Caco-2 (cell line): ENCODE measurements around a stretch of chr22.

GRCh38 chr22:35588988-35589865 lies 27.9 kb downstream of the MB start:
- PRO-cap, result bidirectional peak, plus-strand start at chr22:35589324, minus-strand start at chr22:35589236; bidirectional peak, plus-strand start at chr22:35589588, minus-strand start at chr22:35589434
- RRBS, result no CpG with 5 or more reads among the region's 15 CpGs

- PRO-cap, result no peak
- RRBS, result 71% methylated on average over 4 of the region's 15 CpGs
These were observed 10.1 kb downstream of the MB start for GRCh38 chr22:35606738-35607654.

- PRO-cap, result no peak
- RRBS, result no CpG with 5 or more reads among the region's 6 CpGs
These were observed 20.4 kb downstream of the APOL5 start for GRCh38 chr22:35738028-35738474.

DNA sequence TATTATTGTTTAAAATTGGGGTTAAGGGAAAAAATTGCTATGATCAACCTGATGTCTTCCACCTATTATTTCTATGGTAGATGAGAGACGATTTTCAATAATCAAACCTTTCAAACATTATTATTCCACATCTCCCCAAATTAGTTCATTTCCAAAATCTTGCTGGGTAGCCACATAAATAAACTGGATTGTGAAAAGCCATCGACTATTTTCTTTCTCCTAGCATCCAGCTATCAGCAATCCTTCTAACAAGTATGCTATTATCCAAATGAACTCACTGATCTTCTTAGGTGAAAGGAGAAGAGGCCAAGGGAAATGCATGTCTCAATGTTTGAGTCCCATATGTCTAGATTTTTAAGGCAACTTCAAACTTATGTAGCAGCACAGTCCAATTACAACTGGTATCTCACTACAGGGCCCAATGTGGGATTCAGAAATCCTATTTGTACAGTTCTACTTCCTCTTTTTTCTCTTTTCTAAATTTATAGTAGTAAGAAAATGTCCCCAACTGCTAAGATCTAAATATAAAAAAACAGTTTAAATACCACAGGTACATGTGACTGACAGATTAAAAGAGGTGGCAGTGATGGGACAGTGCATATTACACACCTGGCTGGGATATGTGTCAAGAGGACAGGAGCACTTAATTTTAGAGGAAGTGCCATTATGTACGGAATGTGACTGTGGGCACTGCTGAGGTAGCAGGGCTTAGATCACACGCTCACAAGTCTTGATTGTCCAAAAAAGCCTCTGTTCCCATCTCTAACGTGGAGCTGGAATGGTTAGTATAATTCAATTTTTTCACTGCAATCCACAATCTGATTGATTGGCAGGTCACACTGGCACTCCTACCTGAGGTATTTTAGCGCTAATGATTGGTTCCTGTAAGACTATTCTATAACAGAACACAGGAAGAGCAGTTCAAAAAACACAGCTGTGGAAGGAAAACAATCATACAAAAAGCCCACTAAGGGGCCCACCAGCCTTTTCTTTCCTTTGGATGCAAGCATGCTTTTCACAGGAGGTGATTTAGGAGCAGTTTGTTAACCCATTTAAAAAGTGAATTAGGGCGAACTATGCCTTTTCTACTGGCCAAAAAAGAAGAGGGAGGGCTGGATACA lies 34.4 kb downstream of the APOL5 start:
- PRO-cap, result no peak
- RRBS, result no CpG with 5 or more reads among the region's 7 CpGs

GRCh38 chr22:35894378-35895268 lies 134.0 kb downstream of the RBFOX2 start:
- PRO-cap, result no peak
- RRBS, result no CpG with 5 or more reads among the region's 10 CpGs

DNA sequence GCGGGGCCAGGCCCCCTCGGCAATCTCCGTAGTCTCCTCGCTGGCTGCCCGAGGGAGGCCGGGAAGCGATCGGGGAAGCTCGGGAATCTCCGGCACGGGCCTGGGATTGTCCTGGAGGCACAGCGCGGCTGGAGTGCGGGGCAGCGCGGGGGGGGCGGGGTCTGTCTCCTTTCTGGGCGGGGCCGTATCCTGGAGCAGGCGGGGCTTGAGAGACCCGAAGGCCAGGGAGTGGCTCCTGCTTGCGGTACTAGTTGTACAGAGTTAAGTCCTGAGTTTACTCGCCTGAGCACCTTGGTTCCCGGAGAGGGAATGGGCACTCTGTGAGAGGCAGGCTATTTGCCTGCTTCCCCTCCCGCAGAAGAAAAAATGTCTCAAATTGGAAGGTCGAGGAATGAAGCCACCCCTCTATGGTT lies 421 bp upstream of the RBFOX2 start:
- PRO-cap, result bidirectional peak, plus-strand start at position 264 of the sequence, minus-strand start outside the sequence
- RRBS, result no CpG with 5 or more reads among the region's 26 CpGs

DNA sequence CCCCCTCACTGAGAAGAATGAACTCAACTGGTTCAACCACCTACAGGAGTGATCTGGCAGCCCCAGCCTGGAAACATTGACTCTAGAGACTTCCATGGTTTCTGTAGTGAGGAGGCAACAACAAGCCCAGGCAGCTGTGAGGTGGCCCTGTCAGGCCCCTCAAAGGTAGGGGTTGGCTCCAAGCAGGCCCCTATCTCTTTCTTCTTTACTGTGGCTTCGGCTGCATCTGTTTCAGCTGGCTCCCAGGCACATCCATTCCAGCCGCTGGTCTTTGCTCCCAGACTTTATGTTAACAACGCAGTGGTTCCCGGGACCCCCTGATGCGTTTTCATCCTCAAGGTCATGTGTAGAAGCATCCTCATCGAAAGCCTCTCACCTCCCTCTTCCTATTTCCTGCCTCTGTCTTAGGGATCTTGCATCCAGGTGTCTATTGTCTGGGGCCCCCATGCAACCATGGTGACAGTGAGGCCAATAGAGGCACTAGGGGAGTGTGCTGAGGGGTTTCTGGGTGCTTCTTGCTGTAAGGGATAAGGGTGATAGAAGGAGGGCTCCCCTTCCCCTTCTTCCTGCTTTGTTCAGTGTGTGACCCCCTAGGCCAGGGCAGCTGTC lies 5.4 kb downstream of the APOL3 start:
- PRO-cap, result no peak
- RRBS, result no CpG with 5 or more reads among the region's 6 CpGs

DNA sequence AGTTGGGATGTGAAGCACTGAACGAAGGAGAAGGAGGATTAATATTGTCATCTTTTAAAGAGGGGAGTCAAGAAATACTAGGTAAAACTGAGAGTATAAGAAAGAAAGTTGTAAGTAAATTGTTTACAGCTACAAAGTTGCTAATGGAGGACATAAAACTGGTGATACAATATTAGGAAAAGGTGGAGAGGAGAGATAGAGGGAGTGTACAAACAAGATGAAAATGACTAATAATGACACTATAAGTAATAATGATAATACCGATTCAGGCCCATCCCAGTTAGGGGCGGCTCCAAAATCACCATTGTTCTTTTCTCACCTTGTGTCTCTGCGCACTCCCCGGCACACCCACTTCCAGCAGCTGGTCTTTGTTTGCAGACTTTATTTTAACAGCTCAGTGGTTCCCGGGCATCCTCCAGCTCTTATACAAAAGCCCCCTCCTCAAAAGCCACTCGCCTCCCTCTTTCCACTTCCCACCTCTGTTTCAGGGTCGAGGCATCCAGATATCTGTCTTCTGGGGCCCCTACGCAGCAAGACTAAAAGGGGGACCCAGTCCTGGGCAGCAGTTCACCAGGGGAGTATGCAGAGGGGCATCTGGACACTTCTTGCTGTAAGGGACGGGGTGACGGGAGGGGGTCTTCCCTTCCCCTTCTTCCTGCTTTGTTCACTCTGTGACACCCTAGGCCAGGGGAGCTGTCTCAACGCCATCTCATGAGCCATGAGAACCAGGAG lies 2.9 kb downstream of the APOL2 start:
- PRO-cap, result no peak
- RRBS, result no CpG with 5 or more reads among the region's 12 CpGs

DNA sequence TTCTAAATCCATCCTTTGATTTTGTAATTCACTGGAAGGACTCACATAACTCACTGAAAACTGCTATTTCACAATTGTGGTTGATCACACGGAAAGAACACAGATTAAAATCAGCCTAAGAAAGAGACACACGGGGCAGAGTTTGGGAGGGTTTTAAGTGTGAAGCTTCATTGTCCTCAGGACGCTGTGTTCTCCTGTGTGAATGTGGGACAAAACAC lies 10.4 kb downstream of the APOL1 start:
- PRO-cap, result no peak
- RRBS, result no CpG with 5 or more reads among the region's 3 CpGs

GRCh38 chr22:36288239-36289371 lies 35.7 kb downstream of the APOL1 start:
- PRO-cap, result no peak
- RRBS, result 97% methylated on average over 8 of the region's 46 CpGs

GRCh38 chr22:36292373-36292710 lies 39.4 kb downstream of the APOL1 start:
- PRO-cap, result no peak
- RRBS, result no CpG with 5 or more reads among the region's 9 CpGs

DNA sequence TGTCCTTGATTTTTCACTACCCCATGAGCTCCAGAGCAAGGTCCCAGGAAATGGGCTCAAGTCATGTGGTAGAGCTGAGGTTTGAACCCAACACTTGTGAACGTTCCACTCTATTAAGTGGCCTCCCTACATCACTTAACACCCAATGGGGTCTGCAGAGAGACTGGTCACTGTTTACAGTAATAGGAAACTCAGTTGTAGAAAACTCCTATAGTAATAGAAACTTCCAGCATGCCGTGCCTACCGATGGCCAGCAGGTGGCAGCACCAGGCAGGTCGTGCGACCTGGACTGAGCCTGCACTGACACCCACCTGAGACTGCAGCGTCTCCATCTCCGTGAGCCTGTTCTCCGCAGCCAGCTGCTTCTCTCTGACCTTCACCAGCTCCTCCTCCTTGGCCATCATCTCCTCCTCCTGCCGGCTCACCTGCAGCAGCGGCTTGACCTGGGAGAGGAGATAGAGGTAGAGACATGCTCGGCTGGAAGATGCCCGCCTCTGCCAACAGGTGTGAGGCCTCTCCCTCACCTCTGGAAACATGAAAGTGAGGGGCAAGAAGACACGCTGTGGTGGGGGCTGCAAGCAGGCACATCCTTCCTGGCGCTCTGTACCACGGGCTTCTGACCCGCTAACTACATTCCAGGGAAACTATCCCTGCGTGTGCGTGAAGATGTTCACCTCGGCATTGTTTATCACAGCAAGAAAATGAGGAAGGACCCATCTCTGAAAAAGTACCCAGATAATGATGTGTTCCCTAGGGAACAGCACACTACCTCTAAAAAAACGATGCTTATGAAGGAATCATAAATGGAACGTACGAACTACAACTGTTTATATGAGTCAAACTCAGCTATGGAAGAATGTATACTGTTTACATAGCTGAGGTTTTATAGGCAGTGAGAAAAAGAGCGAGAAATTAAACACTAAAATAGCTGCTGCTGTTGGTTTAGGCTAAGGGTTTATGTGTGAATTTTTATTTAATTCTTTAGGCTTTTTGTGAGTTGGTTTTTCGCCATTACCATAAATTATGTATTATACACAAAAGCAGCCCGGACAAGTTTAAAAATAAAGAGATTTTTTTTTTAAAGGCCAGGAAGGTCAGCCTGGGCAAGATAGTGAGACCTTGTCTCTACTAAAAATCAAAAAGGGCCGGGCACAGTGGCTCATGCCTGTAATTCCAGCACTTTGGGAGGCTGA lies 48.7 kb downstream of the APOL1 start:
- PRO-cap, result no peak
- RRBS, result 89% methylated on average over 1 of the region's 26 CpGs

DNA sequence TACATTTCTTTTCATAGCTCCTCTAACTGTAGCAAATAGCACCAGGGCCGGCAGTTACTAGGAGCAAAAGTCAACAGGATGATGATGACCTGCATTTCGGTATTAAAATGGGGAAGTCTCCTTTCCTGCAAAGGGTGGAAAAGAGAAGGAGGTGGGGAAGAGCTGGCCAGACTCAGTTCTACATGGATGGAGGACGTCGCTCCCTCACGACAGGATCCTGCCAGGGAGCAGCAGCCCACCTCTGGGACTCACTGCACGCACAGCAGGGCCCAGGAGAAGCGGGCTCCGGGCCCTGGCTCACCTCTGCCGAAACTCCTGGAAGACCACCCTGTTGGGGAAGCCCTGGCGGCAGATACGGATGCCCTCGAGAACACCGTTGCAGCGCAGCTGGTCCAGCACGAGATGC lies 52.7 kb downstream of the APOL1 start:
- PRO-cap, result no peak
- RRBS, result no CpG with 5 or more reads among the region's 15 CpGs

- PRO-cap, result no peak
- RRBS, result no CpG with 5 or more reads among the region's 33 CpGs
These were observed 63.8 kb downstream of the APOL1 start for GRCh38 chr22:36316442-36317485.

DNA sequence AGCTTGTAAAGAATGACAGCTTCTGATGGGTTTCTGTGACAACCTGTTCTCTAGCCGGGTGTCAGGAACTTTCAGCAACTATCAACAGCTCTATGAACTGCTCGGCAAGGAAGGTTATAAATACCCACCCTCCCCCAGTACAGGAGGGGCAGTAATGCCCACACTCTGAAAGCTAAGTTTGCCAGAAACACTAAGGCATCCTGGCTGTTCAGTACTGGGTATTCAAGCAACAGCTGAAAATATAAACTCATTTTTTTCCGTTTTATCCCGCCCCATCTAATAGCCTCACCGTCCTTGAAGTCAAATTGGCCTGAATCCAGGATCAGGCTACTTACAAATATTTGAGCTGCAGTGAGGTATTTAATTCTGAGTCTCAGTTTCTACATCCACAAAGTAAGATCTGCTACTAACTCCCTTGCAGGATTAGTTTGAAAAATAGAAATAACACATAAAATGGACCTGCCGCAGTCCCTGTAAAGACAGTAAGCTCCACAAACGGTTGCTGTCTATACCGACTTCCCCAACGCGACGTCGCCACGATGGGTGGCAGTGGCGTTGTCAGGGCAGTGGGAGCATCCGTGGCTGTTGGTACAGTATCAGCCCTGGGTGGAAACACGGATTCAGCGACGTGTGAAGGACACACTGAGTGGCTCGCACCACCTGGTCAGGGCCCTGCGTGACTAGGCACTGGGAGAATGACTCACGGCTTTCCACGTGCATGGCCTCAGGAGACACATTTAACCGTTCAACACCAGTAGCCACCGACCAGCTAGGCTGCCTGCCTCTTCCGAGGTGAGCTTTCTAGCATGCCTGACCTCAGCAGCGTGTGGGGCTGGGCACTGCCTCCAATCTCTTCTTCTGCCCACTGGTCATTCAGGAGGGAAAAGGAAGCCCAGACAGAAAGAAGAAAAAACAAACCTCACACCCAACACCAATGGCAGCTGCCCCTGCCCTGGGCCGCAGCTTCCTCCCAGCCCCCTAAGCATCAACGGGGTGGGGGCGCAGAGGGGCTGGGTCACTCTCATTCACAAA lies 59.3 kb downstream of the MYH9 start:
- PRO-cap, result no peak
- RRBS, result no CpG with 5 or more reads among the region's 29 CpGs

DNA sequence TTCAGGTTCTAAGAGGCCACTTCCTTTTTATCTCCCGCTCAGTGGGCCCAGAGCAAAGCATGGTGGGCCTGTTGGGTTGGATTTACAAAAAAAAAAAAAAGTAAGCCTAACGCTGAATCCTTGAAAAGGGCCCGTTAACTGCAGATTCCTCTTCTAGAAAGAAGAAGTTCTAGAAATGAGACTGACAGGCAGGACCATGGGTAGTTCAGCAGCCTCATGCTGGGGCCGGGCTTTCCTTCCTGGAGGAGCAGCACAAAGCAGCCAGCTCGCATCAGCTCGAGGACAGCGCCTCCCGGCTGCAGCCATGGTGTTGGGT lies 53.8 kb downstream of the MYH9 start:
- PRO-cap, result no peak
- RRBS, result 97% methylated on average over 5 of the region's 8 CpGs

DNA sequence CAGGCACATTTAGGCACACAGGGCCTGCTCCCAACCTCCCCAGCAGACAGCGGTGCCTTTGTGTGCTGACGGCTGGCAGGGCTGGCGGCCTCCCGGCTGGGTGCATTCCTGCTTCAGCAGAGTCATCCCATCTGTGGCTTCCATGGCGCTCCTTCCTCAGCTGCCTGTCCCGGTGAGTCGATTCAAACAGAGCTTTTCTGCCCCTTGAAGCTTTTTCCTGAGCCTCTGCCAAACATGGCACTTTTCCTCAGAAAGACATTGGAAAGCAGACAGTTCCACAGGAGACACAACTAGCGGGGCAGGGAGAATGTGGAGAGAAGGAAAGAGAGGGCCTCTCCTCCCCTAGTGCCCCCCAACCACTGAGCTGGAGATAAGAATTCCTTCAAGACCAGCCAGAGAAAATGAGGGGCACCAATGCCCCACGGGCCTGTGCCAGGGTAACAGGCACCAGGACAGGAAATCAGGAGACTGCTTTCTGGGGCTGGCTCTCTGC lies 52.4 kb downstream of the MYH9 start:
- PRO-cap, result no peak
- RRBS, result 95% methylated on average over 3 of the region's 9 CpGs

GRCh38 chr22:36366157-36367056 lies 21.4 kb downstream of the MYH9 start:
- PRO-cap, result no peak
- RRBS, result no CpG with 5 or more reads among the region's 22 CpGs

DNA sequence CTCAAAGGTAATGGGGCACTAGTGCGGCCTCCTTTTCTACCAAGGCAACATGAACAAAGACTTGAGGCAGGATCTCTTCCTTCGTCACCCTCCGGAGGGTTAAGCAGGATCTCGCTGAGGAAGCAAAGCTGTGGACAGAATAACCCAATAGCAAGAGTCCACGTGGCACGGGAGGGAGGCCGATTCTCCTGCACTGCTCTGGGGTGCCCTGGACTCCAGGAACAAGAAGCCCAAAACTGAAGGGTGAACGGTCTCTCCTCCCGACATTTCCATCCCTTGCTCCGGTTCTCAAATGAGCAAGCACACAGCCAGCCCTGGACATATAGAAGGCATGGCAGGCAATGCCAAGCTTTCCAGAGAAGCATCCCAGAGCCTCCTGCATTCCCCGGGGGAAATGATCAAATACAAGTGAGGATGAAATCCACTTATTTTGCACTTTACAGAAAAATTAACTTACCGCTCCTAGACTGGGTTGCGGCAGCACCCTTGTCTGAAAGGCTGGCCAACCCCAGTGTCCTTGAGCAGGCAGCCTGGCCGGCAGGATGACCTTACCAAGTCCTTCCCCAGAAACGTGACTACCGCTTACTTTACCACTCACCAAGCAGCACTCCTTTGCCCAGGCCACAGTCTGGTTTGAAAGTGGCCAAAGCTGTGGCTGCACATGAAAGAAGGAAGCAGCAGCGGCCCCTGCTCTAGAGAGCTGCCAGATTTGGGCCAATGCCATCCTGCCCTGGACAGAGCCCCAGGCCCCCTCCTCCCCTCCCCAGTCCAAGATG lies 20.5 kb downstream of the MYH9 start:
- PRO-cap, result no peak
- RRBS, result 91% methylated on average over 2 of the region's 17 CpGs

- PRO-cap, result bidirectional peak, plus-strand start at chr22:36368772, minus-strand start at chr22:36368787
- RRBS, result no CpG with 5 or more reads among the region's 19 CpGs
These were observed 19.6 kb downstream of the MYH9 start for GRCh38 chr22:36367882-36368944.